ENCODE results near the genes INPP5B and MACF1.

DNA sequence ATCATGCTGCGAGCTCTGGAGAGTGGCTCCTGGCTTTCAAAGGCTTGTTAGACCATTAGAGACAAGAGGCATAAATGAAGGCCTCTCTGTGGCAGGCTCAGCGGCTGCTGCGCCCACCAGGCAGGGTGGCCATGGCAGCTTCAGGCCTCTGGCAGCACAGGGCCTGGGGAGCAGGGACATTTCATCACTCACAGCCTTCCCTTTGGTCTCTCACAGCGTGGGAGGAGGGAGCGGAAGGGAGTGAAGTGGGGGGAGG, 210.1 kb downstream of the GRIK3 start:
- PRO-cap, result no peak

DNA sequence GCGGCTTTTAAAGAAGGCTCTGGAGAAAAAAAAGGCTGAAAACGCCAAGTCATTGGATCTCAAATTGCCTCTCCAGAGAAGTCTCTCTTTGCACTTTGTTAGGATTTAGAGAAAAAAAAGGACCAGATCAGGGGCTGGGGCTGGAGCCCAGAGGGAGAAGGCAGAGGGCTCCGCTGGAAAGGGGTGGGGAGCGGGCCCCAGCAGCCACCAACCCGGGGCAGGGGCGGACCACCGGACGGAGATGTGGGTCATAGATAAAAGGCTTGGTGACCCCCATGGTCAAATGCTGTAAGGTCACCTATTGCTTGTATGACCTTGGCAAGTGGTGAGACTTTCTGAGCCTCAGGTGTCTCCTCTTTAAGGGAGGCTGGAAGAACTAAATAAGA, 209.8 kb downstream of the GRIK3 start:
- PRO-cap, result no peak

DNA sequence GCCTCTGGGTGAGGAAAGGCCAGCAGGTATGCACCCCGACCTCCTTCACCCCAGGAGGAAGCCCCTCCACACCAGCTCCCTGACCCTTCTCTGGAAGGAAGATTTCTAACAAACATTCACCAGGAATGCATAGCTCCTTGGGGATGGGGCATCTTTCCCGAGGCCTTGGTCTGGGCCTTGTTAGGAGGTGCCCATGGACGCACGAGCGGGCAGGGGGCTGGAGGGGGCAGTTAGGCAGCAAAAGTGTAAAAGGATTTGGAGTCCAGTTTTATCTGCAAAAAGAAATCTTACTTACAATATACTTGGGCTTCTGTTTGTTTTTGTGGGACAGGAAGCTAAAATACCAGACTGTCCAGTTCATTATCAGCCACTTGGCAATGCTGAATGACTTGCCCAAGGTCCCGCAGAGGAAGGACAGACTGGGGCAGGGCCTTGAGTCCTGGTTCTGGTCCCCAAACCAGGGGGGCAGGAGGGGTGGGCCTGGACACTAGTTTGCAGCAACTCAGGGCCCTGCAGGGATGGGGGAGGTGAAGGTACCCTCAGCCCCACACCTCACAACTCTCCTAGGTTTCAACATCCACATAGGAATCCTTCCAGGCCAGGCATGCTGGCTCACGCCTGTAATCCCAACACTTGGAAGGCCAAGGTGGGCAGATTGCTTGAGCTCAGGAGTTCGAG, 10.2 kb downstream of the ZC3H12A start:
- PRO-cap, result no peak

- PRO-cap, result no peak
Observed at GRCh38 chr1:37485094-37485962, 10.9 kb downstream of the ZC3H12A start.

DNA sequence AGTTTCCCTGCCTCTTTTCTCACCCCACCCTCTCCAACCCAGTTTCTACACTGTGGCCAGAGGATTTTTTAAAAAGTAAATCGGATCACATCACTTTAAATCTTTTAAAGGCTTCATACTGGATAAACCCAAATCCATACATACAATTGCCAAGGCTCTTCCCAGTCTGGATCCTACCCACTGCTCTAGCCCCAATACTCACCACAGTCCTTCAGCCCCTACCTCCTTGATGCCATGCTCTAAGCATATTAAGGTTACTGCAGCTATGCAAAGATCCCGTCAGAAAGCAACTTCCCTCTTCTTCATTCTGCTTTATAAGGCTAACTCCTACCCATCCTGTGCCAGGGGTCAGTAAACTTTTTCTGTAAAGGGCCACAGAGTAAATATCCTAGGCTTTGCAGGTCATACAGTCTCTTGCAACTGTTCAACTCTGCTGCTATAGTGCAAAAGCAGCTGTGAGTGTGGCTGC, 34.2 kb upstream of the MTF1 start:
- PRO-cap, result no peak

- PRO-cap, result unidirectional peak, minus-strand start at chr1:37947044
Observed at GRCh38 chr1:37946495-37947427, at the start of gene INPP5B. Gene INPP5B (minus strand): TSS chr1:37947053.

- PRO-cap, result no peak
Observed at GRCh38 chr1:37978389-37979720, 11.0 kb downstream of the SF3A3 start.

DNA sequence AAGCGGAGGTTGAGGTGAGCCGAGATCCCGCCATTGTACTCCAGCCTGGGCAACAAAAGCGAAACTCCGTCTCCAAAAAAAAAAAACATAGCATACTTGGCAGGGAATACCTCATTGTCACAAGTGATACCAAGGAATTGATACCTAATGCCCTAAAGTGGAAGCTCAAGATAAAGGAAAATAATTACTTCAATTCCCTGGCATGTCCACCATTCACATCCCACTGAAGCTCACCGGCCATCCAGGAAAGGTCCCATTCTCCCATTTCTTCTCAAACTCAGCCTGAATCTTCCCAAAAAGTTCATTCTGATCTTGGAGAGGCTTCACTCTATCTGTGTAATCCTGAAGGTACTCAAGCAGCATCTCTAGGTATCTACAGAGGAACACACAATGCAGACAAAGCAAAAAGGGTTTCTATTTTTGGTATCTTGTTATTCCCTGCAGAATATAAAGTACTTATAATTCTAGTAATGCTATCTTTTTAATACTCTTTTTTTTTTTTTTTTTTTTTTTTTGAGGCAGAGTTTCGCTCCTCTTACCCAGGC, 9.4 kb downstream of the SF3A3 start:
- PRO-cap, result no peak

- PRO-cap, result no peak
Observed at GRCh38 chr1:38003975-38004393, 1.3 kb downstream of the FHL3 start.

GRCh38 chr1:38022617-38023131, 10.1 kb downstream of the UTP11 start:
- PRO-cap, result no peak

GRCh38 chr1:38030614-38031468, 15.8 kb downstream of the POU3F1 start:
- PRO-cap, result no peak

GRCh38 chr1:38993729-38994043, 2.6 kb downstream of the AKIRIN1 start:
- PRO-cap, result no peak

- PRO-cap, result no peak
Observed at GRCh38 chr1:39034151-39034749, 8.1 kb downstream of the NDUFS5 start.

GRCh38 chr1:39153948-39154568, 50.4 kb upstream of the MACF1 start:
- PRO-cap, result no peak

DNA sequence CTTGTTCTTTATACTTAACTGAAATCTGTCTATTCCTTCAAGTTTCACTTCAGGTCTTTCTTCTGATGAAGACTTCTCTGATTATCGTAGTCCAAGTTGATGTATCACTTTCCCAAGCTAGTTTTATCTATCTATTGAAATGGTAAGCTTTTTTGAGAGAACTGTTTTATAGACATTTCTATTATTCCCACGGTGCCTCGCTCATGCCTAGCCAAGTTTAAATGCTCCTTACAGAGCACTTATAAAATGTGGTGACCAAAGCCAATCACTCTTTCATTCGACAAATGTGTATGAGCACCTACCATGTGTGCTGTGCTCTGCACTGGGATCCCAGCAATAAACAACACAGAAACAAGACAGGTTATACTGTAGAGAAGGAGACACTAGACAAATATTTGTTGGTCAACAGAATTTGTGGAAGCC, 34.4 kb upstream of the MACF1 start:
- PRO-cap, result no peak

- PRO-cap, result no peak
Observed at GRCh38 chr1:39170637-39171217, 33.8 kb upstream of the MACF1 start.

DNA sequence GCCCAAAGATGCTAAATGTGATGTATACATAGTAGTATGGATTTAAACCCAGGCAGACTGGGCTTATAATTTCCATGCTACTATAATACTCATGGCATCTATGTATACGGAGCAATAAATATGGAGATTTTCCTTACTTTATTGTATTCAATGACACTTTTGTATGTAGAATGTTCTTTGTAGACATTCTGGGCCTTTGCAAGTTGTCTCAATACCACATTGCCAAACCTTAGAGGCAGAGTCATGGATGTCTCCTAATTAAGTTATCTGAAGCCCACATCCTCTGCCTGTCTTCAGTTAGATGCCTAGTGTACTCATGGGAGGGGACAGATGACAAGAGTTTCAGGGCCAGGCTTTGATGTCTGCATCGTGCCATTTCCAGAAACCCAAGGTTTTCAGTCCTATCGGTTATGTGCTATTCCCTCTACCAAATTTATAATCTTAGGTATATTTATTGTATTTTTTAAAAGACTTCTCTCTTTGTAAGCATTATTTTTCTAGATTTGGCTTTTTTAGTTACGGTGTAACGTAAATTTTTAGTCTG, 8.3 kb upstream of the MACF1 start:
- PRO-cap, result no peak

DNA sequence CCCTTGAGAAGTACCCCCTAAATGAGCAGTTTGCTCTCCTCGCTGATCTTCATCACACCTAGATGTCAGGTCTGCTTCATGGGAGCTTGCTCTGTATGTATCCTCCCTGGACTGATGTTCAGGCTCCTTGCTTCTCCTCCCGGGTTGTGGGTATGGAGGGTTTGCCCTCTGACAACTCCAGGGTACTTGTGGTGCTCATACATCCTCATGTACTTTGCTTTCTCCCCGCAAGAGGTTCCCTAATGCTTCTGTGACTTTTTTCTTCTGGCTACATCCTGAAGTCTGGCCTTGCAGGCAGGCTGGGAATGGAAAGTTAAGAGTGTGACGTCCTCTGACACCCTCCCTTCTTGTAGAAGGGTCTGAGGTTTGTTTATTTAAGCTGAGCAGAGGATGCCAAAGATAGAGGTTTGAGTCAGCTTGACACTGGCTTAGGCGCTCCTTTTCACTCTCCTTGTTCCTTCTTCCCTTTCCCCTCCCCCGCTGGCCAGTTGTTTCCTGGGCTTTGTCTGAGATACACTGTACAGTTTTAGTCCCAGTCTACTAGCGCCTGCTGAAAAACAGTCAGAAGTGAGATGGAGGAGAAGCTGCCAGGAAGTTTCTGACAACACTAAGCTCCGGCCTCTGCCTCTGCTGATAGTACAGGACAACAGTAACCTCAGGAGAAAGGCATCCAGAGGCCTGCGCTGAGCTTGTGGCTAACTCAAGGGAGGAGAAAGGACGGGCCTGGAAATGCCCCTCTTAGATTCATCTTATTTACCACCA, at the start of gene MACF1:
Gene MACF1, plus strand, starts transcription at position 402 of the 762 bp plus-strand sequence.
- PRO-cap, result bidirectional peak, plus-strand start at position 402 of the sequence, minus-strand start at position 266 of the sequence

GRCh38 chr1:39266145-39266753, 61.8 kb downstream of the MACF1 start:
- PRO-cap, result no peak

- PRO-cap, result no peak
Observed at GRCh38 chr1:39281972-39282629, 77.6 kb downstream of the MACF1 start.

All from duodenum (tissue), 1 donor.